ENCODE measurements around the gene RABGEF1.

DNA sequence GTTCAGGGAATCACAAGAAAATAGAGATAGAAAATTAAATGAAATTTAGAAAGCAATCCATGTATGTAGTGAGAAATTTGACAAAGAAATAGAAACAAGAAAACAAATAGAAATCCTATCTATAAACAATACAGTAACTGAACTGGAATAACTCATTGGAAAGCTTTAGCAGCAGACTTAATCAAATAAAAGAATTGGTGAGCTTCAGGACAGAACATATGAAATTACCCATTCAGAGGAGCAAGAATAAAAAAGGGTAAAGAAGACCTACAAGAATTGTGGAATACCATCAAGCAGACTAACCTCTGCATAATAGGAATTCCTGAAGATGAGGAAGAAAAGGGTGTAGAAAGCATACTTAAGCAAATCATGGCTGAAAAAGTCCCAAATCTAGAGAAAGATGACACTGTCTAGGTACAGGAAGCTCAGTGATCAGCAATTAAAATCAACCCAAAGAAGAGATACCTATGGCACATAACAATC, 131.2 kb downstream of the TPST1 start:
- PRO-cap, 2 experiments, result no peak in any of the 2 experiments

- PRO-cap, 2 experiments, result no peak in any of the 2 experiments
Observed at GRCh38 chr7:66439605-66440076, 189.0 kb upstream of the KCTD7 start.

DNA sequence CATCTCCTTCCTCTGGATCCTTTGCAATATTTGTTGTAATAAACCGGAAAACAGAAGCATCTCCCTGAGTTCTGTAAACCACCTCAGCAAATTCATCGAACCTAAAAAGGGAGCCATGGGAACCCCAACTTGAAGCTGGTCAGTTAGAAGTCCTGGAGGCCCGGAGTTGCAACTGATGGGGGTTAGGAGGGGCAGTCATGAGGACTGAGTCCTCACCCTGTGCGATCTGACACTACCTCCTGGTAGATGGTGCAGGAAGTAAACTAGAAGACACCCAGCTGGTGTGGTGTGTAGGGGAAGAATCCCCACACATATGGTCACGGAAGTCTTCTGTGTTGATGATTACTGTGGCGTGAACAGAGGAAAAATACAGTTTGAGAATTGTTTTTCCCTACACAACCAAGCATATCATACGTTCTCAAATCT, 164.7 kb upstream of the KCTD7 start:
- PRO-cap, 2 experiments, result no peak in any of the 2 experiments

DNA sequence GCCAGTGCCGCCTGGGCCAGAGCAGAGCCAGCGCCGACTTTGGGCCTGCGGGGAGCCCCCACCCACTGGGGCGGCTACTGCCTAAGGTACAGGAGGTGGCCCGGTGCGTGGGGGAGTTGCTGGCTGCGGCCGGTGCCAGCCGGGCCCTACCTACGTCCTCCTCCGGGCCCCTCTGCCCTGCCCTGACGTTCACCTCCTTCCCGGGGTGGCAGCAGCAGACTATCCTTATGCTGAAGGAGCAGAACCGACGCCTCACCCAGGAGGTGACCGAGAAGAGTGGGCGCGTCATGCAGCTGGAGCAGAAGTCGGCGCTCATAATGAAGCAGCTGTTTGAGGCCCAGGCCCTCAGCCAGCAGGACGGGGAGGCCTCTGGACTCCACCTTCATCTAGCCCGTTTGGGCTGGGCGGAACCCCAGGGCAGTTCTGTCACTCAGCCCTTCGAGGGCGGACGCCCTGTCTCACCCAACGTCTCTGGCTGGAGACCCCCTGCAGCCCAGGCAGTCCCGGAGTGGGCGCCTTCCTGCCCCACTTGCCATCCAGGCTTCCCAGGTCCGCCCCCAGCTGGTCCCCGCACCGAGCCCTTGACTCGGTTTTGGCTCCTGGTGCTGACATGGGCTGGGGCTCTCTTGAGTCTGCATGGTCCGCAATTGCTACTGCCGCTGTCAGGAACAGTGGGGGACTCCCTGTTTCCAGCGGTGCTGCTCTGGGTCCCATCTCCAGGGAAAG, 71.5 kb upstream of the KCTD7 start:
- PRO-cap, 2 experiments, result no peak in any of the 2 experiments

DNA sequence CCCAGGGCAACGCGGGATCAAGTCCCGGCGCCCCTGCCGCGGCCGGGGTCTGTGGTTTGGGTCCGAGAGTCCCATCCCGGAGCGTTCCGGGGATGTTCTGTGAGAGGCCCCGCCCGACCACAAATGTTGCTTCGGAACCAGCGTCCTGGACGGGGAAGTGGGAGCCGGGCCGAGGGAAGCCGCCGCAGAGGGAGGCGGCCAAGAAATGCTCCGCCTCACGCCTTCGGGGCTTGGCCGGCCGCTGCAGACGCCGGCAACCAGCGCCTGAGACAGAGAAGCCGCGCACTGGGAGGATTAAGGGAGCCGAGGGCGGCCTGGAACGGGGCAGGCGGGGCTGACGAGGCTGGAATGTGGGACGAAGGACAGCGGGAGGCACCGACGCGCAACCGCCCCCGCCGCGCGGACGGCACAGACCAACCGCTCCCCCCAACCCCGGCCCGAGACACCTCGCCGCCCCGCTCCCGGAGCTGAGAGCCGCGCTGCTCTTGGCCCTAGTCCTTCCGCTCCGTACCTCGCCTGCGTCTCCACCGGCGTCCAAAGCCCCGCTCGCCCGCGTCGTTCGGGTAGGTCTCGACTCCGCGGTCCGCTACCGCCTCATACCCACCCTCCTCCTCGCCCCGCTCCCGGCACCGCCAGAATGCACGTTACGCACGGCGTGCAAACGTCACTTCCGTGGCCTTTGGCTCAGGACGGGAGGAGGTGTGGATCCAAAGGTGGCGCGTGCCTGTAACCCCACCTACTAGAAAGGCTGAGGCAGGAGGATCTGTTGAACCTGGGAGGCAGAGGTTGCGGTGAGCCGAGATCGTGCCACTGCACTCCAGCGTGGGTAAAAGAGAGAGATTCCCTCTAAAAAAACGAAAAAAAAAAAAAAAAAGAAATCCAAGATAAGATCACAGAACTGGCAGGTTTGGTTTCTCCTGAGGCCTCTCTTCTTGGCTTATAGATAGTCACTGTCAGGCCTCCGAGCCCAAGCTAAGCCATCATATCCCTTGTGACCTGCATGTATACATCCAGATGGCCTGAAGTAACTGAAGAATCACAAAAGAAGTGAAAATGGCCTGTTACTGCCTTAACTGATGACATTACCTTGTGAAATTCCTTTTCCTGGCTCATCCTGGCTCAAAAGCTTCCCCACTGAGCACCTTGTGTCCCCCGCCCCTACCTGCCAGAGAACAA, 36.5 kb upstream of the KCTD7 start:
- PRO-cap, 2 experiments, result peak in 2 of 2 experiments; most common plus-strand start position 687 of the sequence (in 1); most common minus-strand start position 611 of the sequence (in 2)

- PRO-cap, 2 experiments, result no peak in any of the 2 experiments
Observed at GRCh38 chr7:66626925-66627680, 1.6 kb upstream of the KCTD7 start.

- PRO-cap, 2 experiments, result peak in 2 of 2 experiments; most common plus-strand start chr7:66682166 (in 2); most common minus-strand start chr7:66682019 (in 2)
Observed at GRCh38 chr7:66681542-66682326, 53.1 kb downstream of the KCTD7 start.

DNA sequence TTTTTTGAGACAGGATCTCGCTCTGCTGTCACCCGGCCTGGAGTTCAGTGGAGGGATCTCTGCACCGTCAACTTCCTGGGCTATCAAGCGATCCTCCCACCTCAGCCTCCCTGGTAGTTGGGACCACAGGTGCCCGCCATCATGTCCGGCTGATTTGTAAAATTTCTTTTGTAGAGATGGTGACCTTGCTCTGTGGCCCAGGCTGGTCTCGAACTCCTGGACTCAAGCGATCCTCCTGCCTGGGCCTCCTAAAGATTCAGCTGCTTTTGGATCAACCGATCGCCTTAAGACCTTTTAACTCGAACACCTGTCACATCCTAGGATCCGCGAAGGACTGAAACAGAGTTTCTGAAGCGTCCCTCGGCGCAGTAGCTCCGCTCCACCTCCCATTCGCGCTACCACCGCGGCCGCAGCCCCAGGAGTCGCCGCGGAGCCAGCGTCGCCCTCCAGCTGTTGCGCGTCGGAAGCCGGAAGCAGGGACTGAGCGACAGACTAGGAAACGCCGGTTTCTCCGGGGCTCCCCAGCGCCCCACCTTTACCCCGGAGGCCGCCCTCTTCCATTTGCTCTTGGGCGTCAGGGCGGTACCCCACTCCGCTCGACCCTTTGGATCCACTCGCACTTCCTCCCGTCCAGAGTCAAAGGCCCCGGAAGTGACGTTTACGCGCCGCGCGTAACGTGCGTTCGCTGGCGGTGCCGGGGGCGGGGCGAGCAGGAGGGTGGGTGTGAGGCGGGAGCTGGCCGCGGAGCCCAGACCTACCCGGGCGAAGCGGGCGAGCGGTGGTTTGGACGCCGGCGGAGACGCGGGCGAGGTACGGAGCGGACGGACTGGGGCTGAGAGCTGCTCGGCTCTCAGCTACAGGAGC, at the start of gene RABGEF1:
TSS of gene RABGEF1 (plus strand) at position 751 of the 864 bp plus-strand sequence.
- PRO-cap, 2 experiments, result peak in 2 of 2 experiments; most common plus-strand start position 751 of the sequence (in 2); most common minus-strand start position 604 of the sequence (in 1)

DNA sequence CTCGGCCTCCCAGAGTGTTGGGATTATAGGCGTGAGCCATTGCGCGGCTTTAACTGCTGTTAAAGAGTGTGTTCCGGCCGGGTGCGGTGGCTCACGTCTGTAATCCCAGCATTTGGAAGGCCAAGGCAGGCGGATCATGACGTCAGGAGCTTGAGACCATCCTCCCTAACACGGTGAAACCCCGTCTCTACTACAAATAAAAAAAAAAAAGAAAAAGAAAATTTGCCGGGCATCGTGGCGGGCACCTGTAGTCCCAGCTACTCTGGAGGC, 1.2 kb downstream of the RABGEF1 start:
- PRO-cap, 2 experiments, result no peak in any of the 2 experiments

- PRO-cap, 2 experiments, result no peak in any of the 2 experiments
Observed at GRCh38 chr7:66761488-66762214, 21.1 kb downstream of the RABGEF1 start.

DNA sequence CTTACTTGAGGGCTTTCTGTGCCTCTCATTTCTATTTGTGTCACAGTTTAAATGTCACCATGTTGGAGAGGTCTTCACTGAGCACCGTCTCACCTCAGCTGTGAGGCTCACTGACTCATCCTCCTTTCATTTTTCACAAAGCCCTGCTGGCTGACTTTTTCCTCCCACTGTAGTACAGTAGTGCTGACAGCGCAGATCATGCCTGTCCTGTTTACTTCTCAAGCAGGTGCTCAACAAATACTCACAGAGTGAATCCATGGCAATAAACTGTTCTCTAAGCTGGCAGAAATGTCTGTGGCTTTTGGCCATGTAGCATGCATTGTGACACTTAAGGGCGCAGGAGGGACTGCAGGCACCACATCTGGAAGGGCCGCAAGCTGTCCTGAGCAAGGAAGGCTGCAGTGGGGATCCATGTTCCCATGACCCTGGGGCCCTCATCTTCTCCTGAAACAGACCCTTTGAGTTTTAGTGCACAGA, 60.7 kb upstream of the TMEM248 start:
- PRO-cap, 2 experiments, result no peak in any of the 2 experiments

DNA sequence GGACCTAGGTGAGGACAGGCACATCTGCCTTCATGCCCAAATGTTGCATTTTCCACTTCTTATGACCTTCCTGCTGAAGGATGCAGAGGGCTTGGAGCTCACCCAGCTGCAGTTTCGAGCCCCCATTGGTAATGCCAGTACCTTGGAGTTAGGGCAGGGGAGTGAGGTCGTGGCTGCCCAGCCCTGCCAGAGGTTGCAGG, 24.9 kb downstream of the SBDS start:
- PRO-cap, 2 experiments, result no peak in any of the 2 experiments

DNA sequence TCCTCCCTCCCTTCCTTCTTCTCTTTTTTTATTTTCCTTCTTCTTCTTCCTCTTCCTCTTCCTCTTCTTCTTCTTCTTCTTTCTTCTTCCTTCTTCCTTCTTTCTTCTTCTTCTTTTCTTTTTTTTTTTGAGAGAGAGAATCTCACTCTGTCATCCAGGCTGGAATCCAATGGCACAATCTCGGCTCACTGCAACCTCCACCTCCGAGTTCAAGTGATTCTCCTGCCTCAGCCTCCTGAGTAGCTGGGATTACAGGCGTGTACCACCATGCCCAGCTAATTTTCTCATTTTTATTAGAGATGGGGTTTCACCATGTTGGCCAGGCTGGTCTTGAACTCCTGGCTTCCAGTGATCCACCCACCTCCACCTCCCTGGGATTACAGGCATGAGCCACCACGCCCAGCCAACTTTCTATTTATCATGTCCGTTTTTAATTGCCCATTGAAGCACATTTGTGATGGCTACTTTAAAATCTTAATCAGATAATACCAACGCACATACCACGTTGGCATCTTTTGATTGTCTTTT, 72.2 kb upstream of the SPDYE21 start:
- PRO-cap, 2 experiments, result no peak in any of the 2 experiments

DNA sequence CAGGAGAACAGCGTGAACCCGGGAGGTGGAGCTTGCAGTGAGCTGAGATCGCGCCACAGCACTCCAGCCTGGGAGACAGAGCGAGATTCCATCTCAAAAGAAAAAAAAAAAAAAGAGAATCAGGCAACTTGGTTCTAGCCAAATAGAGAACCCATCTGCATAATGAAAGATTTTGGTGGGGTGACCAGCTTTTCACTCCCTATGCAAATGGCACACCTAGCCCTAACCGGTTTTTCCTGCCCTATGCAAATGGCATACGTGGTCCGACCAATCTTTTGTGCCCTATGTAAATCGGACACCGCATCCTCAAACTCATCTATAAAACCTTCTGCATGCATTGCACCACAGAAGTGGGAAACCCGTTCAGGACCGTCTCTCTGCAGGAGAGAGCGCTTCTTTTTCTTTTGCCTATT, 115.8 kb downstream of the SPDYE21 start:
- PRO-cap, 2 experiments, result no peak in any of the 2 experiments

- PRO-cap, 2 experiments, result no peak in any of the 2 experiments
Observed at GRCh38 chr7:67518479-67519161, 241.9 kb downstream of the SPDYE21 start.

DNA sequence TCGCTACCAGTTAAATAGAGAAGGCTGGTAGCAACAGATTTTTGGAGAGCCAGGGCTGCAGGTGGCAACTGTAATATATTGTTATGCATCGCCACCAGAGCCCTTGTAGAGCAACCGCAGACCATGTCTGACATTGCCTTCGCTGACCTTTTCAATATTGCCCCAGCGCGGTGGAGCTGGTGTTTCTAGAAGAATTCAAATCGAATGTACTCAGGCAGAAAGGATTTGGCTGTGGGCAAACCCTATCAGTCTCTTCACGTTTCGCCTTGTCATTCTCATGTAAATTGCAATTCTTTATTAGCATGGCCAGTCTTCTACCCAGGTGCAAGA, 490.2 kb upstream of the AUTS2 start:
- PRO-cap, 2 experiments, result no peak in any of the 2 experiments

DNA sequence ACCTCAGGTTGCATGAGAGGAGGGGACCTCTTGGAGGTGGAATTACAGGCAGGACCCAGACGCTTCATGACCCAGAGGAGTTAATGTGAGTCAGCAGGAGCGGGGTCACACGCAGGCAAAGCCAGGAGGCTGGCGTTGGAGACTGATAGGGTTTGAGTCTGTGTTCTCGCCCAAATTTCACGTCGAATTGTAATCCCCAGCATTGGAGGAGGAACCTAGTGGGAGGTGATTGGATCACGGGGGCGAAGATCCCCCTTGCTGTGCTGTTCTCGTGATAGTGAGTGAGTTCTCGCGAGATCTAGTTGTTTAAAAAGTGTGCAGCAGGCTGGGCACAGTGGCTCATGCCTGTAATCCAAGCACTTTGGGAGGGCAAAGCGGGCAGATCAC, 63.7 kb upstream of the AUTS2 start:
- PRO-cap, 2 experiments, result no peak in any of the 2 experiments

- PRO-cap, 2 experiments, result no peak in any of the 2 experiments
Observed at GRCh38 chr7:69597626-69597811, 756 bp upstream of the AUTS2 start.

DNA sequence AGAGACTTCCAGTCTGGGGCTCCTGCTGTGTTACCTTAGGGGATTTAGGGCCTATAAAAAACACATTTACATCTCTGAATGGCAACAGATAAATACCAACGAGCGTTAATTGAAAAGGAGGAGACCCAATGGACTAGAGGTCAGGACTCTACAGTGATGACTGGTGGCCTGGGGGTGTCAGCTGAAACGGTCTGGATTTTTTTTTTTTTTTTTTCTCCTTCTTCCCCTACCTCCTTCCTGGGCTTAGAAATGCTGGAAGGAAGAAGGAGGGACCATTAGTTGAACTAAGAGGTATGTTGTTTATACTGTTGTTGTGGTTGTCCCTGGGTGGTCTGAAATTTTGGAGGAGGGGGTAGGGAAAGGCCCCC, 47.5 kb downstream of the AUTS2 start:
- PRO-cap, 2 experiments, result no peak in any of the 2 experiments

- PRO-cap, 2 experiments, result no peak in any of the 2 experiments
Observed at GRCh38 chr7:69716972-69717628, 118.8 kb downstream of the AUTS2 start.